Neural cell (in vitro differentiated cells): Measurements from ENCODE around the genes GCA, SLC38A11, GALNT3, G6PC2 and DHRS9.

DNA sequence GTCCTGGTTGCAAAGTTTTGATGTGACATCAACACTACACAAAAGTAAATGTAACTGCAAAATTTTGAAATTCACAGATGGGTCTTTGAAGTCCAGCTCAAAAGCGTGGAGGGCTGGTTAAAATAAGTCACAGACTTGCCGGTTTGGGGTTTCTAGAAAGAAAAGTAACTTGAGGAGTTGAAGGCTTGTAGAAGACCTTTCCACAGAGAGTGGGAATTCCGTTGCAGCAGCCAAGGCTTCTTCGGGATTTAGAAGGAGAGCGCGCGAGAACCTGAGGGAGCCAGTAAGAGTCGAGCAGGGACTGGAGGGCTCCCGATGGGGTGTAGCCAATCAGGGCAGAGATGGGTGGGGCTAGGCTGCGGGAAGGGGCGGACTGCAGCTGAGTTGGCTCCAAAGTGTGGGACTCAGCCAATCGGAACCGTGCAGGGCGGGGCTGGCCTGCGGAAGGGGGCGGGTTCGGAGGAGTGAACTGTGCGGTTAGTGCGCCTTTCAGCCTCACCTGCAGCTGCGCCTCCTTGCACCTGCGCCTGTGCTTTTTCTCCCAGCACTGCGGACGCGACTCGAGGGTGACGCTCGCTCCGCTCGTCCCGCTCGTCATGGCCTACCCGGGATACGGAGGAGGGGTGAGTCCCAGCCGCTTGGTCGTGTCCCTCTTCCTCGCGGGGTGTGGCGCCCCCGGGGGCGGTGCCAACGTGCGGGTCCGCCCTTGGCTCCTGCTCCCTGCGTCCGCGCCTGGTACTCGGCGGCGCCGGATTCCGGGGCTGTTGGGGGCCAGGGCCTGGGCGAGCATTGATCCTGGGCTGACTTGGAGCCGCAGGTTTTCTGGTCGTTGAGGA lies at the start of gene GCA:
TSS of gene GCA (plus strand) at position 480 of the 836 bp plus-strand sequence.
- RAMPAGE, long total RNA = start-site peak on the plus strand centred at position 506 of the sequence, 89 bp wide, 548 and 563 reads in 2 replicates

GRCh38 chr2:164620654-164621349 lies 480 bp downstream of the GRB14 start:
- RAMPAGE, long total RNA = no peak

GRCh38 chr2:164675741-164676068 lies 54.4 kb upstream of the GRB14 start:
- RAMPAGE, long total RNA = no peak

- RAMPAGE, long total RNA = no peak
These were observed at the start of gene SLC38A11 for GRCh38 chr2:164954962-164955757. SLC38A11 (minus strand) TSS chr2:164955525.

- RAMPAGE, long total RNA = no peak
These were observed at the start of gene GALNT3 for GRCh38 chr2:165793697-165794466. GALNT3 (minus strand) TSS chr2:165794247.

DNA sequence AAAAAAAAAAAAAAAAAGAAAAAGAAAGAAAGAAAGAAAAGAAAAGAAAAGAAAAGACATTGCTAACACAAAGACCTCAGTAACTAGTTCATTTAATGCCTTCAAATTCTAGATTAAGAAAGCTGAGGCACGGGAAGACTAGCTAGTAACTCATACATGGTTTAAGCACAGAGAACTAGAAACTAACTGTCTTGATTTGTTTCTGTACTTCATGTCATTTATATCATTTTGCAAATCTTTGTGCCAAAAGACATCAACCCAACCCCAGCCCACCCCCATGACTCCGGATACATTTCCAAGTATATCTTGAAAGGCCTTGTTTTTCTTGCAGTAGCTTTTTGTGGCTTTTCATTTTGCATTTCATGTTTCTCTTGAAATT lies 101.6 kb upstream of the B3GALT1 start:
- RAMPAGE, long total RNA = no peak

- RAMPAGE, long total RNA = no peak
These were observed 188.9 kb downstream of the STK39 start for GRCh38 chr2:168058032-168059351.

DNA sequence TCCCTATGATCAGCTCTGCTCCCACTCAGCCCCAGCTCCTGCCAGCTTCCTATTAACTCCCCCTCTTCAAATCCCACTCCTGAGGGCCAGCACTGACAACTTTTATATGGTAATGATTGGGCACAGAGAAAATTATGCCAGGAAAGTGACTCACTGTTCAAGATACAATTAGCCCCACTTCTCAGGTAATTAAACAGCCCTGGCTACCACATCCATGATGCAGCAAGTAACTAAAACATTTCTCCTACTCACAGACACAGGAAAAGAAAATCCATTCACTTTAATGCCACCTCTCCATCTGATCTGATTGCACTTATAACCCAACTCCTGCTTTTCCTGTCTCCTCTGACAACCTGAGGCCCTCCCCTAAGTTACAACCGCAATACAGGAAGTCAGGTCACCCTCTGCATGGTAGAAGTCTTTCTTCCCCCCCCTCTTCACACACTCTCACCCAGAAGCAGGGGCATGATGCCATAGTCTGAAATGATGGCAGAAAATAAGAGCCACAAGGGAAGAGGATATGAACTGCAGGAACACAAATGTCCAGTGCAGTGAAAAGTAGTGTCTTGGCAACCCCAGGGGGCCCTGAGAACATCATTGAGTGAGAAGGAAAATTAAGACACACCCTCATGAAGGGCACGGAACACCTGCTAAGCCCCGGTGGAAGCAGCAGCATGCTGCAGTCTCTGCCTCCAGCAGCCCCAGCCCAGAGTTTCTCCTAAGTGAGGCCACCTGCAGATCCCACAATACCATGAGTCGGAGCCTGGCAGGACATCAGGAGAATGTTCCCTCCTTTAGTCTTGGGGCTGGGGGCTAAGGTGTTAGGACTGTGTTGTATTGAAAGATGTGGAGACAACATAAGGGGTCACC lies 54.3 kb downstream of the STK39 start:
- RAMPAGE, long total RNA = no peak

- RAMPAGE, long total RNA = no peak
These were observed 998 bp upstream of the STK39 start for GRCh38 chr2:168248471-168248715.

- RAMPAGE, long total RNA = no peak
These were observed 68.7 kb downstream of the CERS6 start for GRCh38 chr2:168524874-168525133.

DNA sequence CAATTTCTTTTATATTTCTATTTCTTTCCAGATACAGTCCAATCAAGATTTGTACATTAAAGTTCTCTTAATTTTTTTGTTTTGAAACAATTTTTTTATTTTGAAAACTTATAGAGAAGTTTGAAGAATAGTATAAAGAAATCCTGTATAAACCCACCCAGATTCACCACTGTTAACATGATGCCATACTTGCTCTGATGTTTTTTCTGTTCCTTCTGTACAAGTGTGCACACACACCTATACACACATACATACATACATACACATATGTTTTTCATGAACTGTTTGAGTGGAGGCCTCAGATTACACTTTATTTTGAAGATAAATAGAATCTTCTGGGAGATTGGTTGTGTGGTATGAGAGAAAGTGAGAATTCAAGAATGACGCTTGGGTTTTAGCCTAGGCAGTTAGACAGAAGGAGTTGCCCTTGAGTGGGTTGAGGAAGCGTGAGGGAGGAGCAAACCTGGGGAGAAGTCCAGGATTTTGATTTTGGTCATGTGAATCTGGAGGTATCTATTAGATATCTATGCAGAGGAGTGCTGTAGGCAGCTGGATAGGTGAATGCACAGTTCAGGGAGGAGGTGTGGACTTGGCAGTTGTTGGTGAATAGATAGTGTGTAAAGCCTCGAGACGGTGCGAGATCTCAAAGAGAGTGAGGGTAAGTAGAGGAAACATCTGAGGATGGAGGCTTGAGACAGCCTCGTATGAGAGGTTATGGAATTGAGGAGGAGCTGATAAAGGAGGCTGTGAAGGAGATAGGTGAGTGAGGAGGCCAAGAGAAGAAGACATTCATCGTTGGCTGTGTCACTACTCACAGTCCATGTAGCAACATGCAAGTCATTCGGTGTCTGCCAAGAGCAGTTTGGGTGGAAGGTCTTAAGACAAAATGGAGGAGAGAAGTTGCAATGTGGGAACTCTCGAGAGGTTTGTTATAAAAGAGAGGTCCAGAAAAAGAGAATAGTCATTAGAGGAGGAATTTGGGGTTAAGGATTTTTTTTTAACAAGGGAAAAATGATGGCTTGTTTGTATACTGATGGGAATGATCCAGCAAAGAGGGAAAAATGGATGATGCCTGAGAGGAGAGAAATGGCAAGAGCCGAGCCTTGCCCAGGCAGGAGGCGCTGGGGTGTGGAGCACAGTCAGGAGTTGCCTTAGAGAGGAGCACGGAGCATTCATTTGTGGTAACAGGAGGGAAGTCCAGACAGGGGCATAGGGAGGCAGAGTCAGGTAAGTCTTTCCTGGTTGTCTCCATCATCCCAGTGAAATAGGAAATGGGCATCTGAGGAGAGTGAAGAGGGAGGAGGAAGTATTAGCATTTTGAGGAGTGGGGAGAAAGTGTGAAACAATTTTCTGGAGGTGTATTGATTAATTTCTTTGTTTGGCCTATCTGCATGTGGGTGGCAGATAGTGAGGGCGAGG lies 120.9 kb downstream of the CERS6 start:
- RAMPAGE, long total RNA = no peak

GRCh38 chr2:168612658-168613454 lies 156.8 kb downstream of the CERS6 start:
- RAMPAGE, long total RNA = no peak

DNA sequence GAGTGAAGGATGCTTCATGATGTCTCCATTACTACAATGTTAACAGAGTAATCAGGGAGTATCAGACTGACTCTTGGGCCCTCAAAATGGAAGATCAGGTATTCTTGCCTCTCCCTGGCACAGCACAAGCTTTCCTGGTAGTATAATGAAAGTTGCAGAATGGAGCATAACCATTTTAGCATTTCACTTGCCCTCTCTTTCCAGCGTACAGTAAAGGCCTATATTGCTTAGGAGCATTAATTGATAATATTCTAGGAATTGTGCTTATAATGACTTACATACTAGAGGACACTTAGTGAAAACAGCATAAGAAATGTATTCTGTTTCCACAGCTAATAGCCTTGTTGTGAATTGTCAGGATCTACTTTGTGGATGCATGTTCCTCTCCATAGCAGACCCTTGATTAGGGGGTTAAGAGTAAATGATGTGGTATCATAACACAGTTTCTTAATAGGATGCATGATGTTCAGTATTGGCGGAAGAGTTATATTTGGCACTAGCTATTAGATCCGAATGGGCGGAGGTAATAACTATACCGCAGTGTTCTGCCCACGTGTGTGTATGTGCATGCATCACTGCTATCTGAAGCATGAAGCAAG lies 159.8 kb upstream of the NOSTRIN start:
- RAMPAGE, long total RNA = no peak

DNA sequence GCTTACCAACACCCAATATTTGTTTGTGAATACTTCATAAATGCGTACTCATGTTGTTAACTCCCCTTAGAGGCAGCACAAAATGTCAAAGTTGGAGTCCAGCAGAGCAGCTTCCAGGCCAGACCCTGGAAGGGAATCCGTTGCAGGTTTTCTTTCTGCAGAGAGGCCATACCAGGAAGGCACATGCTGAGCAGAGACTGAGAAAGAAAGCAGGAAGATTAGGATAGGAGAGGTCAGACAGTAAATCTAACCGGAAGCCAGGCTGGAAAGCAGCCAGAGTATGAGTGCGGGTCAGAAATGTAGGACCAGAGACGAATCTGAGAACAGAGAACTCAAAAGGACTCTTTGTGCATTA lies 4.1 kb upstream of the NOSTRIN start:
- RAMPAGE, long total RNA = no peak

DNA sequence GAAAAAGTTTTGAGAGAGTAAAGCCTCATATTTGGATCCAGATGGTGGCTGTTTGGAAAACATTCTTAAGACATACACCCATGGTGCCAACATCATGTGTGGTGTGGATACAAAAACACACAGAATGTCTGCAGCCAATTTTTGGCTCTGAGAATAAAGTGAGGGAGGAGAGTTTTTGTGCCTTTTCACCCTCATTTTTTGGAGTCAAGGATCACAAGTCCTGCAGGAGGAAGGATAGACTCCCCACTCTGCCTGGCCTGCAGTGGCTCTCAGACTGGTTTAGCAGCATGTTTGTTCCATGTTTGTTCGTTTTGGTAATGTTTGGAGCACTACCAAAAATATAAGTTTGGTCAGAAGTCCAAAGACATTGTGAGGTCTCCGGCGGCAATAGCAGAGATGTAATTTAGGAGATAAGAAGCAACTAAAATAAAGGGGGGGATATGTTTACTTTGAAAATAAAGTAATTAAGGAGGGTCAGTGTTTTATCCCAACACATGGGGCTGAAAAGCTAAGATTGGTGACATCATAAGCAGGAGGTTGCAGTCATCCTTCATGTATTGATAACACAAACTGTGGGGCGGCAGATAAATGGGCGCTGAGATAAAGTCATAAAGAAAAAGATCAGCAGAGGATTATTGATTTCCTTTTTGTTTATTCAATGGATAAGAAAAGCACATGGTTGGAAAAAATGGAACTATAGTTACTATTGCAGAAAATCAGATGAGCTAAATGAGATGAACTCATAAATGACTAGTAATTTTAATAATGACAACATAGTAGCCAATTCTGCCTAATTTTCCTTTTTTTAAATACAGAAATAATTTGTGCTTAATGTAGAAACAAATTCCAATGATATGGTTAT lies 697 bp downstream of the NOSTRIN start:
- RAMPAGE, long total RNA = no peak

GRCh38 chr2:168901099-168901377 lies at the start of gene G6PC2:
G6PC2 (plus strand) TSS chr2:168901291.
- RAMPAGE, long total RNA = no peak

DNA sequence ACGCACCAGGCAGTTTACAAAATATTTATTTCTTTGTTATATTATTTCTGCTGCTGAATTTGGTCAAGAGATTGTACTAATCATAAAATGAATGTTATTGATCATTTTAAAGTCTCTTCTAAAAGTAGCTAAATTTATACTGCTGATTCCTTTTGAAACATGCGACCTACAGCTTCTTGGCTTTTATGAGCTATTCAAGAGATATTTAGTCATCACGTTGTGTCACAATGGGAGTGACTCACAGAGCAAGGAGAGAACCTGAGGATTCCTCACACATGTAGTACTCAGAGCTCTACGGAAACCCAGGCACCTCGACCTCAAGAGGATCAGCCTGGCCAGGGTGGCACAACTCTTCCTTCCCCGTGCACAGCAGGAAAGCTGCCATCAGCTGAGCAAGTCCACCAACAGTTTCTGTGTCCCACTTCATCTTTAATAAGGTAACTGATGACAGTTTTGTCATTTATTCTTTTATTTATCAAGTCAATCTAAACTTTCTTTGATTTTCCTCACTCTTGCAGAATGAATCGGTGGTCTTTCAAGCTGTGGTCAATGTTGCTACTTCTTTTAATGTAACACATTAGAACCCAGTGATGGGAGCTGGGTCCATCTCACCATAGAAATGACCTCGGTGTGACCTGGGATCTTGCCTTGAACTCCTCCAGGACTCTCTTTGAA lies at the start of gene DHRS9:
TSS of gene DHRS9 (plus strand) at position 283 of the 675 bp plus-strand sequence.
- RAMPAGE, long total RNA = no peak

DNA sequence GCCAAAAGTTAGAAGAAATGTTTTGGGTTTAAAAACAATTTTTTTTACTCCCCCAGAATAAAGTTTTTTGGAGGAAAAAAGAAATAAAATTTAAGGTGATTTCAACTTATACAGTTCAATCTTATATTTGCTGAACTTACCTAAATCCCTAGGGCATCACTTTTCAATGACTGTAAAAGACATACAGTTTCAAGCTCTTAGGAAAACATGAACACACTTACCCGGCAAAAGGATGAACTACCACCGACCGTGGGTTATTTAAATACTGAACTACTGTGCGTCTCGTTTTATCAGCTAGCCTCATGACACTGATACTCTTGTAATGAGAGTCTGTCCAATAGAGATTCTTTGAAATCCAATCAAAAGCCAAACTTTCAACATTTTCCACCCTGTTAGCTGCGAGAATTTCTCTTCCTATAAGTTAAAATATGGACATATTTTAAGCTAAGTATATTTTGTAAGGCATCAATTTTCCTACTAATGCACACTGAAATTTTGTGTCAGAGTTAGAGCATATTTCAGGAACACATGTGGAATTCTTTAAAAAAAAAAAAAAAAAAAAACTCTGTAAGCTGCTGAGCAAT lies 103.4 kb downstream of the LRP2 start:
- RAMPAGE, long total RNA = no peak

GRCh38 chr2:169601146-169601874 lies 17.2 kb downstream of the PPIG start:
- RAMPAGE, long total RNA = no peak

- RAMPAGE, long total RNA = no peak
These were observed 46.6 kb downstream of the PPIG start for GRCh38 chr2:169630720-169631202.